Placental epithelial cell (primary cell): ENCODE results near the genes ZBTB32, OVOL3 and ZNF260.

DNA sequence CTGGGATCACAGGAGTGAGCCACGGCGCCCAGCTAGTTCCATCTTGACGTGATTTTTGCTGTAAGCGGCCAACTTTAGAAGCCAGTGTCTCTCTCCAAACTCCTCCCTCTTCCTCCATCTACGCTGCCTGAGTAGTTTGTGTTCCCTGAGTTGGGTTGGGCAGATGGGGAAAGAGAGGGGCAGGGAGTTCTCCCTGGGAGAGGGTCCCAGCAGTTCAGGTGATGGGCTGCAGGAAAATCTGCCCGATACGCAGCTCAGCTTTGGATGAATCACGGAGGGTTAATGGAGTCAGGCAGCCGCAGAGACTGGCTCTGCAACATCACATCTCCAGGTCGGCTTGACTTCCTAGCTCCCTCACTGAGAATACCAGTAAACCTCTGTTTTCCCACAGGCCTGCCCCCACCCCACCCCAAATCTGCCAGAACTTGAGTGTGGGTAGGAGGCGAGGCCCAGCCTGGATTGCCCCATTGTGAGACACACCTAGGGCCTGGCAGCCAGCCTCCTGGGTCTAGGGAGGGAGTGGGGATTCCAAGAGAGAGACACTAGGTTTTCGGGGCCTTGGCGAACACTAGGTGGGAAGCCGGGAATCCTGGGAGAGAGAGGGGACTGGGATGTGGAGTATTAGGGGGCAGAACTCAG lies 3.6 kb upstream of the KRTDAP start:
- CAGE, long polyA plus RNA, result no peak

DNA sequence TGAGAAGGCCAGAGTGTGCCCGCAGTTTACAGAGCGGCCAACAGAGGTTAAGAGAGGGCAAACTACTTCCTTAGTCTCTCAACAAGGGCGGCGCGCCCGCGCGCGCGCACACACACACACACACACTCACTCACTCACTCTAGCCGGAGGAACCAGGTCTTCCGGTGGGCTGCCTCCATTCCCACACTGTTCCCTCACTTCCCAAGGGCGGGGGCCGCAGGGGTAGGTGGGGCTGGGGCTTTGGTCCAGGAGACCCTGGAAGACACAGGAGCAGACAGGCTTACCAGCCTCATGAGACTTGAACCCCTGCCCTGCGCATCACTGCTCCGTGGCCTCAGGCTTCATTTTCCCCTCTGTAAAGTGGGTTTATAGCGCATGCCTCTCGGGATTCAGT lies 828 bp downstream of the GAPDHS start:
- CAGE, long polyA plus RNA, result no peak

DNA sequence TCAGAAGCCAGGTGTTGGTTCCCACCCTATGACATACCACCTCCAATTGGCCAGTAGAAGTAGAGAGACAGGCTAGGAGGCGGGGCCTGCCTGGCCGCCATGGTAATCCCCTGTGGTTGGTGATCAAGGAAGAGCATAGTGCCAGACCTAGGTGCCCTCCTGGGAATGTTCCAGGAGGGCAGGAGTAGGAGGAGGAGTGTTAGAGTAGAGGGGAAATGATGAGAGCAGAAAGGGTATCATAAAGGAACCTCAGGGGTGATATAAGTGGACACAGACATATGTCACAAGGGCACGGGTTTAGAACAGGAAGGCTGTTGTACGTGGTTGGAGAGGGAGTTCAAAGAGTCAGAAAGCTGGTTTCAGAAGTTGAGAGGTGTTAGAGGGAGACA lies 10.6 kb downstream of the PMIS2 start:
- CAGE, long polyA plus RNA, result no peak

GRCh38 chr19:35623008-35623631 lies 5.7 kb upstream of the RBM42 start:
- CAGE, long polyA plus RNA, result no peak

- CAGE, long polyA plus RNA, result no peak
Measured at GRCh38 chr19:35644038-35644950, 2.7 kb downstream of the ETV2 start.

DNA sequence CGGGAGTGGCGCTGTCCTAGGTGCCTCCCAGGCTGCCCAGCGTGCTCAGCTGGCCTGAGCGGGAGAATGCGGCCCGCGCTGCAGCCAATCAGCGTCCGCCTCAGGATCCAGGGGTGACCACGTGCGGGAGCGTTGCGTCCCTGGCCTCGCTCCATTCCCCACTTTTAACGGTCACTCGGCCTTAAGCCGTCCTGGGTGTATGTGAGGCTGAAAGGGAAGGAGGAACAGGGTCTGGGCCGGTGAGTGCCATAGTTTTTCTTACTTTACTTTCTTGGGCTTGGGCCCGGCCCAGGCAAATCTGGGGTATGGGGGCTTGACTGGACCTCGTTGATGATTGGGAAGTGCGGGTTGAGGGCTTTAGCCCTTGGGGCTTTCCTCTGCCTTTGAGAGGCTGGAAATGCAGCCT lies at the start of gene ZBTB32:
Gene ZBTB32, plus strand, starts transcription at position 174 of the 406 bp plus-strand sequence.
- CAGE, long polyA plus RNA, result no peak

DNA sequence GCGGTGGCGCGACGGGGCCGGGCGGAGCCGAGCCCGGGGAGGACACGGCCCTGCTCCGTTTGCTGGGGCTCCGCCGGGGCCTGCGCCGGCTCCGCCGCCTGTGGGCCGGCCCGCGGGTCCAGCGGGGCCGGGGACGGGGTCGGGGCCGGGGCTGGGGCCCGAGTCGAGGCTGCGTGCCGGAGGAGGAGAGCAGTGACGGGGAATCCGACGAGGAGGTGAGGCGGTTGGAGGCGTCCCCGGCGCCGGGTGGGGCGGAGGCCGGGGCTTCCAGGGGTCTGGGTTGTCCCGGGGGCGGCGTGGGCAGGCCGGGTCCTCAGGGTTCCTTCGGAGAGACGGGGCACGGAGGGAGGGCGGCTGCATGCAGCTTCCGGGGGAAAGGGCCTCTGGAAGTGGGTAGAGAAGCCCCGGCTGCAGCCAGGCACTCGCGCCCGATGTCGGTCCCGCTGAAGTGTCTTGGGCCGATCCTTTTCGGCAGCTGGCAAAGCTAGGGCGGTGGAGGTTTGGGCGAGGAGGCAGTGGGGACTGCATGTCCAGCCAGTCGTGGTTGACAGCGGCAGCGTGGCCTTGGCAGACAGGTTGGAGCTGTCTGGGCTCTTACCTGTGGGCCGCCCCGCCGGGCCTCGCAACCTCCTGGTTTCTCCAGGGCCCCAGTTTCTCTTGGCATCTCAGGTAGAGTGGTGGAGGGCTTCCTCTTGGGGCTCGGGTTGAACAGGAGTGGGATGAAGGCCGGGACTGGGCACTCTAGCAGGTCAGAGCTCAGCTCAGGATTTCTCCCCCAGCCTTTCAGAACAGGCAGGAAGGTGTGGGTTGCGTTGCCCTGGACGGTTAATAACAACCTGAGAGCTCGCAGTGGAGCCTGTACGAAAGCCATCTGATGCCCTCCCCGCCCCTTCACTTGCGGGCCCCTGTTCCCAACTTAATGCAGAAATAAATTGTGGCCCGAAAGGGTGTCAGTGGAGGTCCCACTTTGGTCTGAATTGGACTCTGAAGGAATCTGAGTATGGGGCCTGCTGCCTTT lies 673 bp downstream of the KMT2B start:
- CAGE, long polyA plus RNA, result no peak

DNA sequence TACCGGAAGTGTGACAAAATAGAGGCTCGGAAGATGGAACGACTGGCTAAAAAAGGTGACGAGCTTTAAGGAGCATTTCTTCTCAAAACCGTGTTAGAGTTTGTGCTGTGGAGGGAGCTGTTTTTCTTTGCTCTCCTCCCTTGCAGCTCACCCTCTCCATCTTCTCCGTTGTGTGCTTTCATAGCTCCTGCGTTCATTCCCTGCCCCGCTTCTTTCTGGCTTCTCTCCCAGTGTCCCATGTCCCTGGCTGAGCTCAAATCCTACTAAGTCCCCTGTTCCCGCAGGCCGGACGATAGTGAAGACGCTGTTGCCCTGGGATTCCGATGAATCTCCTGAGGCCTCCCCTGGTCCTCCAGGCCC lies 5.6 kb downstream of the KMT2B start:
- CAGE, long polyA plus RNA, result no peak

DNA sequence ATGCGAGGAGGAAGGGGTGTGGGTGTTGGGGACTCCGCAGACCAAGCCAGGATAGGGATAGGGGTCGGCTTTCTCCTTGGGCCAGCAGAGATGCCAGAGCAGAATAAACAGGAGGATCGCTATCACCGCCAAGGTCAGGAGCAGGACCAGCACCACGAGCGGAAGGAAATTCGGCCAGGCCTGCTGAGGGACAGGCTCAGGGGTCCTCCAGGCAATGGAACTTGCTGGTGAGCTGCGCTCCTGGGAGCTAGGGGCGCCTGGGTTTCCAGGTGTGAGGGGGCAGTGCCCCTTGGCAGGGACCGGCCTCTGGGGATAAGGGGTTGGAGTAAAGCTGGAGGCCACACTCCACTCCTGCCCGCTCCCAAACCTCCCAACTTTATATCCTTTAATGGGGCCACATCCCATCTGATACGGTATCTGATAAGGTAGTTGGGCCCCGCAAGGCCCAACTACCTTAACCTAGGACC lies 2.4 kb downstream of the IGFLR1 start:
- CAGE, long polyA plus RNA, result no peak

DNA sequence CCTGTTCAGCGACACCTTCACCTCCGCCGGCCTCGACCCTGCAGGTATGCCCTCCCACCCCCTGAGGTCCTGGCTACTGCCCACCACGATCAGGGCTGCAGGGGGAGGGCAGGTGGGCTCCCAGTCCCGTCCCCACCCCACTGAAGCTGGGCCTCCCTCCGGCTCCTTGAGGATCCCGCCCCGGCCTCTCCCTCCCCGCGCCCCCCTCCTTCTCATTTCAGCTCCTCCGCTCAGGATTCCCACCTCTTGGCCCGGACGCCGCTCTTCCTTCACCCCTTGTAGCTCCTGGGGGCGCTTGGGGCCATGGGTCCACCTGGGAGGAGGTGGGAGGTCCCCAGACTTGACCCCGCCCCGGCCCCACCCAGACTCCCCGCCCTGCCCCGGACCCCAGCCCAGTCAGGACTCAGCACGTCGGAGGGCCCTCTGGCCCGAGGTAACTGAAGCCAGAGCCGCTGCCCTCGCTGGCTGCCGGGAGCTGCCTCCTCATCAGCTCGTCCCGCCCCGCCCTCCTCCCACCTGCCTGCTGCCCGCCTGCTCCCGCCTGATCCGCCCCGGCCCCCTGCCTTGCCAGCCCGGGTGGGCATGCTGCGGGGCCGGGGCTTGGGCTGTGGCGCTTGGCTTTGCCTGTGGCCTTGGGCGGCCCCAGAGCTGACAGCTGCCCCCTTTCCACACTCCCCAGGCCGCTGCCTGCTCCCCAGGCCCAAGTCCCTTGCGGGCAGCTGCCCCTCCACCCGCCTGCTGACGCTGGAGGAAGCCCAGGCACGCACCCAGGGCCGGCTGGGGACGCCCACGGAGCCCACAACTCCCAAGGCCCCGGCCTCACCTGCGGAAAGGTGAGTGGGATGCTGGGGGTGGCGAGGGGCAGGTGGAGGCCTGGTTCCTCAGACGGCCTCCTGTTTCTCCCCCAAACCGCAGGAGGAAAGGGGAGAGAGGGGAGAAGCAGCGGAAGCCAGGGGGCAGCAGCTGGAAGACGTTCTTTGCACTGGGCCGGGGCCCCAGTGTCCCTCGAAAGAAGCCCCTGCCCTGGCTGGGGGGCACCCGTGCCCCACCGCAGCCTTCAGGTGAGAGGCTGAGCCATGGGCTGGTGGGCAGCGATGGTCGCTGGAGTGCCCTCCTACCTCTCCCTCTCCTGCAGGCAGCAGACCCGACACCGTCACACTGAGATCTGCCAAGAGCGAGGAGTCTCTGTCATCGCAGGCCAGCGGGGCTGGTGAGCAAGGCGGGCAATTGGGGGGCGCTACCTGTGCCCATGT lies 9.3 kb downstream of the ARHGAP33 start:
- CAGE, long polyA plus RNA, result no peak

DNA sequence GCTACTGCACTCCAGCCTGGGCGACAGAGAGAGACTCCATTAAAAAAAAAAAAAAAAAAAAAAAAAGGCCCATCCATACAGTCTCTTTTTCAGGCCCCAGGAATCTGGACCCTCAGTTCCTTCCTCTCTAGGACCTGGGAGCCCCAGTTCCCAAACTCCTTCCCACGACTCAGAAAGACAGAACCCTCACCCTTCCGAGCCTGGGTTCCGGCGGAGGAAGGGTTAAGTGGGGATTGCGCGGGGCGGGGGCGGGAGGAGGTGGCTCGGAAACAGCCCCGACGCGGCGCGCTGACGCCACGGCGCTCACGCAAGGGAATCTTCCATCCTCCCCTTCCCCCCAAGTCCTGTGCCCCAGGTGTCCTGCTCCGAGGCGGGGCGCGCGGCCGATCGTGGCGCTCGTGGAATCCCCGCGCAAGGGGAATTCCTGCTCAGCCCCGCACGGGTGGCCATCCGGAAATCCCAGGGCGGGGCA lies 2.8 kb upstream of the HCST start:
- CAGE, long polyA plus RNA, result no peak

DNA sequence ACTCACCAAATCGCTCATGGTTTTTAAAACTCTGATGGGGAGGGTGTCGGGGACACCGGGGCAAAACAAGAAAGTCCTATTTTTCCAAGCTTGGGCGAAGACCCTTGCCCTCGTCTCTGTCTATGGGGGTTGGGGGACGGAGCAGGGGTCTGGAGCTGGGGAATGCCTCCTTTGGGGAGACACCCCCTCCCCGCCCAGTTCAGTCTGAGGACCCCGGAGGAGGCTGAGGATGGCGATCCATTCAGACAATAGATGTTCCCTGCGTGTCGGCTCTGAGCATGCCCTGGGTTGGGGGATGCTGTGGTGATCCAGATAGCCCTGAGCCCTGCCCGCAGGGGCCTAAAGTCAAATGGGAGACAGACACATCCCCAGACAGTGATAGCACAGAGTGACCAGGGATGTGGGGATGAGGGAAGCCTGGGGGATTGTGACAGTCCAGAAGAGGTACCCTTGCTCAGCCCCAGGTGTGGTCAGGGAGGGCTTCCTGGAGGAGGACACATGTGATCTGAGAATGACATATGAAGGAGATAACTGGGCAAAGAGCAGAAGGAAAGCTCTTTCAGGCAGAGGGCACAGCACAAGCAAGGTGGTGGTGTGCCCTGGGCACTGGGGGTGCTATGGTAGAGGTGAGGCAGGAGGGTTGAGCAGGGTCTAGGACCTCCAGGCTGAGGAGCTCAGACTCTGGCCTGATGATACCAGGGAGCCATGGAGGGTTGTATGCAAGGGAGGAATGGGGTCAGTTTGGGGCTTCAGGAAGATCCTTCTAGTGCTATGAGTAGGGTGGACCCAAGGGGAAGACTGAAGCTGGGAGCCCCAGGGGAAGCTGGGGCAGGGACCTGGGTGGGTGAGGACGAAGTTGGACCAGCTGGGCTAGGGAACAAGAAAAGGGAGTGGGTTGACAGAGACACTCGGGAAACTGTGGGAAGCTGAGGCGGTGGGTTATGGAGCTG lies 9.2 kb downstream of the LRFN3 start:
- CAGE, long polyA plus RNA, result no peak

DNA sequence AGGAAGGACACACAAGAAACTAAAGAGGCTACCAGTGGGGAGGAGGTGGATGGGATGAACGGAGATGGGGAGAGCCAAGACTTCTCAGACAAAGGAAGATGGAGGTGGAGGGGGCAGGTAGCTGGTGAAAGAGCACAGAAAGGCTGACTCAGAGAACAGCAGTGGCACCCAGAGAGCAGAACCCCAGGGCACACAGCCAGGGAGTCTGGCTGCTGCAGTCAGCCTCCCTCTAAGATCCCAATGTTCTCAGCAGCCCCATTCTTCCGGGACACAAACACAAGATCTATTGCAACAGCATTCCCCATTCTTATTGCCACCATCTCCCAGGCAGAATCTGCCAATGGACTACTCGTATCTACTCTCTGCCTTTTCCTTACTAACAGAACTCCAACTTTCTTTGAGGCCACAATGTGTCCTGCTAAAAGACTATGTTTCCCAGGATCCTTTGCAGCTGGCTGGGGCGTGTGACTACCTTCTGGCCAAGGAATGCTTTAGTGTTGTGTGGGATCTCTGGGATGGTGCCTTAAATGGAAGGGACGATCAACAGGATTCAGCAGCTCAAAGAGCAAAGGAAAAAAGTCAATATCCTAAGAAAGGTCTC lies 7.6 kb downstream of the THAP8 start:
- CAGE, long polyA plus RNA, result no peak

GRCh38 chr19:36055439-36055618 lies 632 bp downstream of the WDR62 start:
- CAGE, long polyA plus RNA, result no peak

GRCh38 chr19:36110632-36111435 lies at the start of gene OVOL3:
OVOL3 (plus strand) TSS chr19:36111143.
- CAGE, long polyA plus RNA, result no peak

- CAGE, long polyA plus RNA, result no peak
Measured at GRCh38 chr19:36142602-36143339, 2.9 kb downstream of the CAPNS1 start.

DNA sequence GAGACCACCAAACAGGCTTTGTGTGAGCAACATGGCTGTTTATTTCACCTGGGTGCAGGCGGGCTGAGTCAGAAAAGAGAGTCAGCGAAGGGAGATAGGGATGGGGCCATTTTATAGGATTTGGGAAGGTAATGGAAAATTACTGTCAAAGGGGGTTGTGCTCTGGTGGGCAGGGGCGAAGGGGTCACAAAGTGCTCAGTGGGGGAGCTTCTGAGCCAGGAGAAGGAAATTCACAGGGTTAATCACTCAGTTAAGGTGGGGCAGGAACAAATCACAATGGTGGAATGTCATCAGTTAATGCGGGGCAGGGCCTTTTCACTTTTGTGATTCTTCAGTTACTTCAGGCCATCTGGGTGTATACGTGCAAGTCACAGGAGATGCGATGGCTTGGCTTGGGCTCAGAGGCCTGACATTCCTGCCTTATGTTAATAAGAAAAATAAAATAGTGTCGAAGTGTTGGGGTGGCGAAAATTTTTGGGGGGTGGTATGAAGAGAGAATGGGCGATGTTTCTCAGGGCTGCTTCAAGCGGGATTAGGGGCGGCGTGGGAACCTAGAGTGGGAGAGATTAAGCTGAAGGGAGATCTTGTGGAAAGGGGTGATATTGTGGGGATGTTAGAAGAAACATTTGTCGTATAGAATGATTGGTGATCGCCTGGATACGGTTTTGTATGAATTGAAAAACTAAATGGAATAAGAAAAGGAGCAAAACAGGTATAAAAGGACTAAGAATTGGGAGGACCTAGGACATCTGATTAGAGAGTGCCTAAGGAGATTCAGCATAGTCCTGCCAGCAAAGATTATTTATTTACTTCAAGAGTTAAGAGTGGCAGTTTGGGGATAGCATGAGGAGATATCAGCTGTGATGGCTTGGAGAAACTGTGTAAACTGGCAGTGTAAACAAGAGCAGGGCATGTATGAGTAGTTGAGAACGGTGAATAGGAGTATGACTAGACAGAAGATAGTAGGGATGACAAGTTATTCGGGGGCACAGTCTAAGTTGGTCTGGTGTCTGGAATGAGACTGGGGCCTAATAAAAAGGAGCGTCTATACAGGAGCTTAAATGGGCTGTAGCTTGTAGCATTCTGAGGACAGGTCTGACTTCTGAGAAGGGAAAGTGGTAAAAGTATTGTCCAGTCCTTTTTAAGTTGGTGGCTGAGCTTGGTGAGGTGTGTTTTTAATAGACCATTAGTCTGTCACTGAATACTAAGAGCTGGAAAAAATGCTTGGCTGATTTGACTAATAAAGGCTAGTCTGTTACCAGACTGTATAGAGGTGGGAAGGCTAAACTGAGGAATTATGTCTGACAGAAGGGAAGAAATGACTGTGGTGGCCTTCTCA lies 3.7 kb upstream of the COX7A1 start:
- CAGE, long polyA plus RNA, result no peak

- CAGE, long polyA plus RNA, result no peak
Measured at GRCh38 chr19:36331259-36331610, 47.8 kb downstream of the ZFP14 start.

- CAGE, long polyA plus RNA, result no peak
Measured at GRCh38 chr19:36527712-36529084, at the start of gene ZNF260. ZNF260 (minus strand) TSS chr19:36528271.

DNA sequence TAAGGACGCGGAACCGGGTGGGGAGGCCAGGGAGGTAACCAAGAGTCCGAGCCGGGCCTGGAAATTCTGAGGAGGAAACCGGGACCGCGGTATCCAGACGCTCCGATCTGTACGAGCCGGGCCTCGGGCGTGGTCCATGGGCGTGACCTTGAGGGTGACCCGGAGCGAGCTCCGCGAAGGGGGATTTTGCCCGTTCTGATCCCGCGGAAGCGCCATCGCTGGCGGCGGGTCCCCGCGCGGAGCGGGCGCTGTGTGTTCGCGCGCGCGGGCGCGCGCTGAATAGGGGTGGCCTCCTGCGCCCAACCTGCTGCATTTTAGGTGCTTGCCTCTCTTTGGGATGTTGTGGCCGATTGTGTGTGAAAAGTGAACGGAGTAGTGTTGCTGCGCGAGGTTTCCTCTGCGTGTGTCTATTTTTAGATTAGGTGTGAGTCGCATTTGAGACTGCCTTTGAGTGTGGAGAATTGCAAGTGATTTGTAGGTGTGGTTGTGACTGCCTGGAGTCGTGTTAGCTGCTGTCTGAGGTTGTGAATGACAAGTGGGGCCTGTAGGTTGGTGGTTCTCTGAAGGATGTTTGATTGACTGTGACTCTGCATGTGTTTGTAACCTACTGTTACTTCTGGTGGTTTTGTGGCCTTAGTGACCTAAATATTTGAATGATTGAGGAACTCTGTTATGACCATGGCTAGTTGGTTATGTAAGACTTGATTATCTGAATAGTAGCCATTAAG lies 464 bp downstream of the ZNF382 start:
- CAGE, long polyA plus RNA, result no peak